Esophagus muscularis mucosa (tissue), 4 donors: Measurements from ENCODE around the genes CENPE and GIMD1.

DNA sequence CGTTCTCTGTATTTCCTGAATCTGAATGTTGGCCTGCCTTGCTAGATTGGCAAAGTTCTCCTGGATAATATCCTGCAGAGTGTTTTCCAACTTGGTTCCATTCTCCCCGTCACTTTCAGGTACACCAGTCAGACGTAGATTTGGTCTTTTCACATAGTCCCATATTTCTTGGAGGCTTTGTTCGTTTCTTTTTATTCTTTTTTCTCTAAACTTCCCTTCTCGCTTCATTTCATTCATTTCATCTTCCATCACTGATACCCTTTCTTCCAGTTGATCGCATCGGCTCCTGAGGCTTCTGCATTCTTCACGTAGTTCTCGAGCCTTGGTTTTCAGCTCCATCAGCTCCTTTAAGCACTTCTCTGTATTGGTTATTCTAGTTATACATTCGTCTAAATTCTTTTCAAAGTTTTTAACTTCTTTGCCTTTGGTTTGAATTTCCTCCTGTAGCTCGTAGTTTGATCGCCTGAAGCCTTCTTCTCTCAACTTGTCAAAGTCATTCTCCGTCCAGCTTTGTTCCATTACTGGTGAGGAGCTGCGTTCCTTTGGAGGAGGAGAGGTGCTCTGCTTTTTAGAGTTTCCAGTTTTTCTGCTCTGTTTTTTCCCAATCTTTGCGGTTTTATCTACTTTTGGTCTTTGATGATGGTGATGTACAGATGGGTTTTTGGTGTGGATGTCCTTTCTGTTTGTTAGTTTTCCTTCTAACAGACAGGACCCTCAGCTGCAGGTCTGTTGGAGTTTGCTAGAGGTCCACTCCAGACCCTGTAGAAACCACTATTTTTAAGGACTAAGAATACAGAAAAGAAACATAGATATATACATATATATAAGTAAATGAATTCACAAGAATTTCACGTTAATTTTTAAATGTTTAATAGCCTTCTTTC is 58.7 kb downstream of the MANBA start:
- PRO-cap: no peak
- RAMPAGE, long total RNA, 4 experiments: no peak in any of the 4 experiments

- PRO-cap: no peak
- RAMPAGE, long total RNA, 4 experiments: no peak in any of the 4 experiments
Observed at GRCh38 chr4:102795032-102796086, 32.0 kb downstream of the UBE2D3 start.

GRCh38 chr4:102796087-102796757 is 31.1 kb downstream of the UBE2D3 start:
- PRO-cap: no peak
- RAMPAGE, long total RNA, 4 experiments: no peak in any of the 4 experiments

- PRO-cap: no peak
- RAMPAGE, long total RNA, 4 experiments: no peak in any of the 4 experiments
Observed at GRCh38 chr4:102801484-102801955, 25.8 kb downstream of the UBE2D3 start.

DNA sequence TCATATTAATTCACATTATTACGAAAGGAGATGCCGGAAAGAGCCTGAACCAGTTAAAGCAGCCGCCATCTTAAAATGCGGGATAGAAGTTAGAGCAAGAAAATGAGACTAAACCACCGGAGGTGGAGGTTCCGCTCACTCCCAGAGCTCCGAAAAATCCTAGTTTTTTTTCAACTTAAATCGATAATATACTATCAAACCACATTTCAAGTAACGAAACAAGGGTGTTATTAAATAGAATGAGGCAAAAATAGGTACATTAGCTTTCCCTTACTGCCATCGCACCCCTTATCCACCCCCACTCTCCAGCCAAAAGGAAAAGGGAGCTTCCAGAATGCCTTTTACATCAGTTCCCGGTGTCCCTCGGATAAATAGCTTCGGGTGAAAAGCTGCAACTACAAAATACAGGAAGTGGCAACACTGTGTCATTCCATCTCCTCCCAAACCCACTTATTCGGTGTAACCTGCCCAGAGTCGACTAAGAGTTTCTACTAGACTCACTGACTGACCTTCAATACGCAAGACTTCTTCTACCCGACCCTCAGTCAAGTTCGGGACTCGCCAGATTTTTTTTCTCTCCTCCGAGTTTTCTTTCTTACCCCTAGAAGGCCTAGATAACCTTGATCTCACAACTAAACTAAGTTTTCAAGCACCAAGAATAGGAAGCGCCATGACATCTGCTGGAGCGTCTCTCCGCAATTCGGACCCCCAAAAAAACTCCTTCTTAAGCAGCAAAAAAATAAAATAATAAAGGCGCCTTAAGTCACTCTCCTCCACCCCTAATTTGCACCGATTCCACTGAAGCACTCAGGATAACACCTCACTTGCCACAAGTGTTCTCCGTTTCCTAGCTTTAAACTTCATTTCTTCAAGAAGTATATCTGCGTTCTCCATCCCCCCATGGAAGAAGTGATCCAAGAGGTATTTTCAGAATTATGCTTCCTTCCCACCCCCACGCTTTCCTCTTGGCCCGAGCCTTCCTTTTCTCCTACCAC is 1.6 kb downstream of the UBE2D3 start:
- PRO-cap: bidirectional peak, plus-strand start at position 73 of the sequence, minus-strand start at position 77 of the sequence; bidirectional peak, plus-strand start at position 400 of the sequence, minus-strand start at position 316 of the sequence
- RAMPAGE, long total RNA, 4 experiments: no peak in any of the 4 experiments

GRCh38 chr4:102826459-102826635 is 1.0 kb downstream of the UBE2D3 start:
- PRO-cap: no peak
- RAMPAGE, long total RNA, 4 experiments: no peak in any of the 4 experiments

DNA sequence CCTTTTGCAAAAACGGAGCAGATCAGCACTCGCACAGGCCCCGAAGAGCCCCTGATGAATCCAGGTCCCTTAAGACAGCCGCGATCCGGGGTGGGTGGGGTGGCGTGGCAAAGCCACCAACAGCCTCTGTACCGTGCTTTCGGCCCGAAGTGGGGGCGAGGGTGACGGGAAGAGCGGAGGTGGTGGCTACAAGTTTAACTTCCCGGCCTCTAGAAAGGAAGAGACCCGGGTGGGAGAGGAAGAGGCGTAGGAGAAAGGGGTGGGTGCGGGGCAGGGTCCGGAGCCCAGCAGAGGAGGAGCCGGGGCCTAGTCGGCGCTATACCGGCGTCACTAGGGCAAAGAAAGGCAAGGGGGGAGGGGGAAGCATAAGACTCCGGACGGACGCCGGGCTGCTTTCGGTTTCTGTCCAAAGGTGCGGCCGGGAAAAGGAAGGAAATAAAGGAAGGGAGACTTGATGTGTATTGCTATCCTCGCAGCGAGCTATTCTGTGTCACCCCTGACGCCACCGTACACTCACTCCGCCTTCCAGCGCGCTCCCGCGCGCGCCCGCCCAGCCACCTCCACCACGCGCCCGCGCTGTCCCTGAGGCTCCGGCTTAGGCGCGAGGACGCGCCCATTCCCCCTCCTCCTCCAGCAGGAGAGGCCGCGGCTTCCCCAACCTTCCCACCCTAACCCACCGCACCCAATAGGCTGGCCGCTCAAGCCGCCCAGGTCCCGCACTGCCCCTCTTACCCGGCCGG is 545 bp downstream of the UBE2D3 start:
- PRO-cap: bidirectional peak, plus-strand start at position 348 of the sequence, minus-strand start at position 487 of the sequence
- RAMPAGE, long total RNA, 4 experiments: start-site peak on the minus strand in 3 of 4 experiments, centred at positions 162 to 232 of the sequence, 366 to 993 reads per replicate

- PRO-cap: no peak
- RAMPAGE, long total RNA, 4 experiments: no peak in any of the 4 experiments
Observed at GRCh38 chr4:102828883-102829615, 1.7 kb upstream of the UBE2D3 start.

- PRO-cap: no peak
- RAMPAGE, long total RNA, 4 experiments: no peak in any of the 4 experiments
Observed at GRCh38 chr4:103075834-103076265, 711 bp downstream of the SLC9B2 start.

DNA sequence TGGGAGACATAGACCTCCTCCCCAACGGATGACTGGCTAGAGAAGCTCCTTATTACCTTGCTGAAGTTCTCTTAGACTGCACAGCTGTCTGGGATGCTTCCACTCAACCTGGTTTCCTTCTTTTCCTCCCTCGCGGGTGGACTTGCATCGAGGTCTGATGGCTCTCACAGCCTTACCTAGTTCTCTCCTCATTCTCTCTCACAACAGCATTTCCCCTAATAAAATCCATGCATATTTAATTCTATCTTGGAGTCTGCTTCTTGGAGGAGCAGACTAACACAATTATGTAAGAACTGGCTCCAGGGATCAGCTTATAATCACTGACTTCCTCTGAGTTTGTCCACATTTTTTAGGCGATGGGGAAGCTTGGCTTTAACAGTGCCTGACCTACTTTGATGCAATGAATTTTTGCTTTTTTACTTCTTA is 1.0 kb downstream of the BDH2 start:
- PRO-cap: unidirectional peak, plus-strand start at position 343 of the sequence
- RAMPAGE, long total RNA, 4 experiments: no peak in any of the 4 experiments

DNA sequence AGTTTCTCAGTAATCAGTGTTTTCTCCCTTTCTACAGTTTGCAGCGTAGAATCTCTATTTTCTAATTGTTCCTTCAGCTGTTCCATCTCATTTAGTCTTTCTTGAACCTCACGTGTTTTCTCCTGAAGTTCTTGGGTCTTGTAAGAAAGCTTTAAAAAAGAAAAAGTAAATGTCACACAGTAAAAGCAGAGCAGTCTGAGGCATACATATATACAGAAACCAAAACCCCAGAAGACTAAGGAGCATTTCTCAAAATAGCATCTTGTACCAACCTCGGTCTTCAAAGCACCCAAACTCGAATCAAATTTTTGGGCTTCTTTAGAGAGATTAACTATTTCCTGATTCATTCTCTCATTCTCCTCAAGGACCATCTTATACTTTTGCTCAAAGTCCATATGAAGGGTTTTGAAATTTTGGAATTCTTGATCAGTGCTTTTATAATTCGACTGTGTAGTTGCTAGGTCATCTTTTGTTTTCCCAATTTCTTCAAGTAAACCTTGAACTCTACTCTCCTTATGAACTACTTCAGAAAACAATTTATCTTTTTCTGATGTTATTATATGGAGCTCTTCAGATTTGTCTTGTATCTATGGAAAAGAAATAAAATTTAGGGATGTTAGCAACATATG is 39.3 kb downstream of the CENPE start:
- PRO-cap: no peak
- RAMPAGE, long total RNA, 4 experiments: no peak in any of the 4 experiments

DNA sequence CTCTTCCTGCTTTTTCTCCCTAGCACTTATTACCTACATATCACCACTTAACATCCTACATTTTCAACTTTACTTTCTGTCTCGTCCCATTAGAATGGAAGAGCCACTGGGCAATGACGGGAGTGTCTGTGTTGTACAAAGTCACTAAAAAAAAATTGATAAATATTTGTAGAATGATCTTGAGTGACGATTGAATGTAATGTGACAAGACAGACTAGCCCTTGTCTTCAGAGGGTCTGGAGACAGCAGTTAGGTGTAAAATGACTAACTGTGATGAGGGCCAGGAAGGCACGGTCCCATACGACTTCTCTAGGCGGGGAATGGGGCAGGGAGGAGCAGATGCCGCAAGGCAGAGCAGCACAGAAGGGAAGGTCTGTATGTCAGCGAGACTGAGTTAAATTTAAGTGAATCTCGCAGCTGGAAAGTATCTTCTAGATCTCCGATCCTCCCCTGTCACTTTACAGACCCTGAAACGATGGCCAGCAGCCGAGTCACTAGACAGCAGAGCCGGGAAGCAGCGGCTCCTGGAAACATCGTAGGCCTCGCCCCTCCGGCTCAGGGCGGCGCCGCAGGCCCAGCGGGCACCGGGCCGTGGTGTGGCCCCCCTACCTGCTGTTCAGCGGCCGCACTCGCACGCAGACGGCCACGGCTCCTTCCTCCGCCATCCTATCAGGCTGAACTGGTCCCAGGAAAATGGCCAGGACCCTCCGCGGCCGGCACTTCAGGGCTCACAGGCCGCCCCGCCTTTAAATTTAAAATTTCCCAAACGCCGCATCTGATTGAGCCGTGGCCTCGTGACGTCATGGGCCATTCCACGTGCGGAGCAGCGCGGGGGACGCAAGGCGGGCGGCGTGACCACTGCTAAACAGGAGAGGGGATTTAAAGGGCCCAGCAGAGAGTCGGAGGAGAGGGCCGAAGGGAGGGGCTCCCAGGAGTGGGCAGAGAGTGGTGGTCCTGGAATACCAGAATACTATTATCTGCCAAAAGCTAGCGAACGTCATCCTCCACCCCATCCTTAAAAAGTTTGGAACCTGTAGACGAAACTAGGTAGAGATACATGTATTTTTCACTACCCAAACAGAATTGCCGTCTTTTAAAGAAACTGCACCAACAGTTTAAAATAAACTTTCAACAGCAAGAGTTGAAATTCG is at the start of gene CENPE:
CENPE (minus strand) TSS at position 689 of the 1,151 bp plus-strand sequence.
- PRO-cap: unidirectional peak, minus-strand start at position 695 of the sequence
- RAMPAGE, long total RNA, 4 experiments: start-site peak on the minus strand in 2 of 4 experiments, centred at positions 715 to 739 of the sequence, 6 to 9 reads per replicate

- PRO-cap: no peak
- RAMPAGE, long total RNA, 4 experiments: no peak in any of the 4 experiments
Observed at GRCh38 chr4:105014367-105014655, 132.4 kb upstream of the TET2 start.

GRCh38 chr4:105157785-105158418 is 11.2 kb downstream of the TET2 start:
- PRO-cap: no peak
- RAMPAGE, long total RNA, 4 experiments: no peak in any of the 4 experiments

DNA sequence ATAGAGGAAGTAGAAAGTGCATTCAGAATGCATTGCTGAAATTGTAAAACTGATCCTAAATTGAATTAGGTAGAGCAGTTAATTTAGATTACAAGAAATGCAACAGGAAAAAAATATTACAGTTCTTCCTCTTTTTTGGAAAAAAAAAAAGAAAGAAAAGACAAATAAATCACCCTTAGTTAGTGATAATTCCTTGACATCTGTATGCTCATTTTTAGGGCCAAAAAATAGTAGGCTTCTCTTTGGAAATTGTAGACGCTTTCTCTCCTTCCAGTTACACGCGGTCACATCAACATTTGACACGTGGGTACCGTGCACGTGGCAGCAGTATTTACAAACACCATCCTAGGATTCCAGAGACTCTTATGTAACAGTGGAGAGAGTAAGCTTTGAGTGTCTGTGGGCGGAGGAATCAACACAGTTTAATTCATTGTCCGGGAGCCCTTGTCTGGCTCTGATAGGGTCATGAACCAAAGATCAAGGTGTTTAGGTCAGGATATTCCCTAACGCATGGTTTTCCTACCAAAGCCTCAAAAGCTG is 12.1 kb downstream of the TET2 start:
- PRO-cap: no peak
- RAMPAGE, long total RNA, 4 experiments: no peak in any of the 4 experiments

GRCh38 chr4:105556215-105556718 is 3.8 kb downstream of the ARHGEF38 start:
- PRO-cap: no peak
- RAMPAGE, long total RNA, 4 experiments: no peak in any of the 4 experiments

GRCh38 chr4:105910203-105910402 is 14.8 kb downstream of the NPNT start:
- PRO-cap: no peak
- RAMPAGE, long total RNA, 4 experiments: no peak in any of the 4 experiments

DNA sequence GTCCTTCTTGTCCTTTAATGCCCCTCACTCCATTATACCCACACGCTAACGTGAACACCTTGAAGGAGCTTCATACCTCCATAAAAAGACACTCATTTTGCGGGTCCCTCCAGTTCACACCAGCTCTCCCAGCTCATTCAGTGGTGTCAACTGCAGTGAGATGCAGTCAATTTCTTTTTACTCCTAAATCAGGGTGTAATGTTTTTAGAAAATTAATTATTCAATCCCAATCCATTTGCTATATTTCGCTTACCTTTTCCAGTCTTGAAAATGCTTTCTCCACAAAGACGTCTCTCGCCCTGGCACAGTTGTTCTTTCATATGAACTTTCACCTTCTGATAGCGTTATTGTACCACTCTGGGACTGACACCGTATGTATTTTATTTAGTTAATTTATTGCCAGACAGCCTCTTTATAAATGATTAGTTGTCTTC is at the start of gene GIMD1:
GIMD1 (minus strand) TSS at position 322 of the 434 bp plus-strand sequence.
- PRO-cap: no peak
- RAMPAGE, long total RNA, 4 experiments: no peak in any of the 4 experiments

GRCh38 chr4:108113232-108113980 is 55.3 kb downstream of the LEF1 start:
- PRO-cap: no peak
- RAMPAGE, long total RNA, 4 experiments: no peak in any of the 4 experiments

- PRO-cap: no peak
- RAMPAGE, long total RNA, 4 experiments: no peak in any of the 4 experiments
Observed at GRCh38 chr4:108653336-108654264, 3.2 kb downstream of the OSTC start.